PC-3 (cell line): ENCODE results near the gene AATK.

DNA sequence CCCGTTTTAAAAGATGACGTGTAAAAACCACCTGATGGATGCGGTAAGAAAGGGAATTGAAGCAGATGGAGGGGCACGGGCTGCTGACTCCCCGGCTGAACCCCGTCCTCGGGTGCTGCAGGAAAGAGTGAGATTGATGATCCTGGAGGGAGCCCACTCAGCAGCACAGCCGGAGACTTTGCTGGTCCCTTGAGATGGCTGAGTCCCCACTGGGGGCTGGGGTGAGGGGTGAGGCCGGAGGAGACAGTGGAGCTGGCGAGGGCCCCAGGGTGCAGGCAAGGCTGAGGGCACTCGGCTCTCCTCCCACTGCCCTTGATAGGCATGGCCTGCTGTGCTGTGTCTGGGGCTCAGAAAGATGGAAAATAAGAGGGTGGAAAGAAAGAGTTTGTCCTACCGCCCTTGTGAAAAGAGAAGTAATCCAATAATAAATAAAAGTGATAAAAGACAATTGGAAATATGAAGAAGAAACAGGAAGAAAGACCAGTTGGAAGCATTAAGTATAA lies 217.6 kb downstream of the RPTOR start:
- RAMPAGE, long total RNA: no peak

DNA sequence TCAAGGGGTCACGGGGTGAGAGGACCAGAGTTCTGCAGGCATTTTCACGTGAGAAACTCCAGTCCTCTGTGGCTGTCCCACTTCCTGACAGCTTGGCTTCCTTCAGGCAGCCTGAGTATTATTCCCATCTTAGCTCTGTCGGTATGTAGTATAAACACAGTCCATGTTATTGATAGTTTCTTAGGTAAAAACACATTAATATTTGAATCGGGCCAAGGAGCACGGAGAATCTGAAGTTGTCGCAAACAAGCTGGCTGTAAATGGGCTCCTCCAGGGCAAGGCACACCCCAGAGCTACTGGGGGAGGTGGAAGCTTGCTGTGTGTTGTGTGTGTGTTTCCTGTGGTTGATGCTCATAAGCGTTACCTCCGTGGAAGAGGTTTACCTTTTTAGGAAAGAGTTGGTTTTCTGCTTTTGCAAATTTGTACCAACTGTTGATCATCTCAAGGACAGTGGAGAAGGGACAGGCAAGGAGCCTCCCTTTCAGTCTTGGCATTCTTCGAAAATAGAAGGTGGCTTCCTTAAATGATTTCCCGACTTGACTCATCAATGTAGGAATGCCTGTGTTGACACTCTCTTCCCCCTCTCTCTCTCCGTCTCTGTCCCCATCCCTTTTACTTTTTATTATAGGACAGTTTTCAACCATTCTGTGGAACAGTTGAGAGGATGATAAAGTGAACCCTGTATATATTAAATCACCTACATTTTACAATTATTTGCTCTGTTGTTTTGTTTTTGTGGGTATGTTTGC lies 208.8 kb upstream of the CHMP6 start:
- RAMPAGE, long total RNA: no peak

- RAMPAGE, long total RNA: no peak
These were observed 205.3 kb upstream of the CHMP6 start for GRCh38 chr17:80786341-80786800.

DNA sequence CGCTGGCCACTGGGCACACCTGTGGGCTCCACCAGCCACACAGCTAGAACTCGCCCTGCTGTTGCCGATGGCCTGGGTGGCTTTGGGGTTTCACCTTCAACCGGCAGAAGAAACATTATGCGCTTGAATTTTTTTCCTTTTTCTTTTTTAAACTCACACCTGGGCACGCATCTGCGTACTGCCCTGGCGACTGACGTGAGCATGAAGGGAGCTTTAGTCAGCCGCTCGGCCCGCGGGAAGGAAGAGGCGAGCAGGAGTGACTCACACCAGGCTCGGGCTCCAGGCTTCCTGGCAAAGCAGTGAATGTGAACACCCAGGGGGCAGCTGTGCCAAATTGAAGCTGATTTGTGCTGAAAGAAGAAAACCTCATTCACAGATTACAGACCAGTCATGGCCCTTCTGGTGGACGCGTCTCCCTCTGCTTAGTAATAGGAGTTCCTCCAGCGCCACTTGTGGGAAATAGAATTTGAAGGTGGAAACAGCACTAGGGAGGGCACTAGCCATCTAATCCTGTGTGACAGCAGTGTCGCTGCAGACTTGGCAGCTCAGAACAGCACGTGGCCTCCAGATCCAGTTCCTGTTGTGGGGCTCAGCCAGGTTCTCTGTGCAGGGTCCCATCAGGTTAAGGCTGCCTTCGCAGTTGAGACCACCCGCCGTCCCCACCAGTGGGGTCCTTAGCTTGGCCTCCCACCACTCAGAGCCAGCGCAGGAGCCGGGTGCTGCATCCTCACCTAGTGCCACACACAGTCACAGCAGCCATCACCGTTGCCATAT lies 164.7 kb upstream of the CHMP6 start:
- RAMPAGE, long total RNA: no peak

DNA sequence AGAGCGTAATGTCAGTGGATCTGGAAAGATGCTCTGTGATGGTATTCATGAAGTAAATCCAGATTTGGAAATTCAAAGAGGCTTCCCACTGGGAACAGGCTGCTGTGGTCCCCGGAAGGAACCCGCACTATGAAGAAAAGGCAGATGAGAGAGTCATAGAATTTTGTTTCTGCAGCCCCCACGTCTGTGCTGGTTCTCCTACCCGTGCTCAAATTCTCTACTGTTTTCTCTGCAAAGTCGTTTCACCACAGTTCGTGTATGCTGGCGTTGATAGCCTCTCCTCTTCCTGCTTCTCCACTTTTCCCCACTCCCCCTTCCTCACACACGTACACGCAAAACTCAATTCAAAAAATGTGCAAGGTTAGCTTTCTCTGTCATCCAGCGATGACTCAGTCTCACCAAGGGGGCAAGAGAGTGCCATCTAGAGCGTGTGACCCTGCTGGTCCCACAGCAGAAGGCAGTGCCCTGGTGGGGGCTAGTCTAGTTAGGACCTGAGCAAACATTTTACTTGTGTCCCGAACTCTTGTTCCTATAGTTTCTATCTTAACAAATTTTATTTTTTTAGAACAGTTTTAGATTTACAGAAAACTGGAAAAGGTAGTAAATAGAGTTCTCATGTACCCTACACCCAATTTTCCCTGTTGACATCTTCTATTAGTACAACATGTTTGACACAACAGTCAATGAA lies 121.3 kb upstream of the CHMP6 start:
- RAMPAGE, long total RNA: no peak

DNA sequence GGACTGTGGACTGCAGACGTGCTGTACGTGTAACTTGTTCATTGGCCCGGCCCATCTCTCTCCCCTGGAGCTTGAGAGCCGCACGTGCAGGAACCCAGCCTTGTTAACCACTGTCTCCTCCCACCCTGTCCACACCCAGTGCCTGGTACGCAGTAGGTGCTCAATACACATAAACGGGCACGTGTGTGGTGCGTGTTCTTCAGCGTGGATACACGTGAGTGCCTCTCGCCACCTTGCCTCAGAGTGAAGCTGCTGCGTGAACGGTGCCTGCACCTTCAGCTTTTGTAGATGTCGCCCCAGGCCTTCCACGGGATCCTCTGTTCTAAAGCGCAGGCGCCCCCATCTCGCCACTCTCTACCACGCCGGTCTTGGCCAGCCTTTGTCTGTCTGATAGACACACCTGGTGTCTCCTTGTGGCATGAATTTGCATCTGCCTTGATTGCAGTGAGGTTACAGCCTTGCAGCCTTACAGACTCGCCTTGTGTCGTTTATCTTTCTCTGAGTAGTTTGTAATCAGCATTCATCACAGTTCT lies 96.2 kb upstream of the CHMP6 start:
- RAMPAGE, long total RNA: no peak

DNA sequence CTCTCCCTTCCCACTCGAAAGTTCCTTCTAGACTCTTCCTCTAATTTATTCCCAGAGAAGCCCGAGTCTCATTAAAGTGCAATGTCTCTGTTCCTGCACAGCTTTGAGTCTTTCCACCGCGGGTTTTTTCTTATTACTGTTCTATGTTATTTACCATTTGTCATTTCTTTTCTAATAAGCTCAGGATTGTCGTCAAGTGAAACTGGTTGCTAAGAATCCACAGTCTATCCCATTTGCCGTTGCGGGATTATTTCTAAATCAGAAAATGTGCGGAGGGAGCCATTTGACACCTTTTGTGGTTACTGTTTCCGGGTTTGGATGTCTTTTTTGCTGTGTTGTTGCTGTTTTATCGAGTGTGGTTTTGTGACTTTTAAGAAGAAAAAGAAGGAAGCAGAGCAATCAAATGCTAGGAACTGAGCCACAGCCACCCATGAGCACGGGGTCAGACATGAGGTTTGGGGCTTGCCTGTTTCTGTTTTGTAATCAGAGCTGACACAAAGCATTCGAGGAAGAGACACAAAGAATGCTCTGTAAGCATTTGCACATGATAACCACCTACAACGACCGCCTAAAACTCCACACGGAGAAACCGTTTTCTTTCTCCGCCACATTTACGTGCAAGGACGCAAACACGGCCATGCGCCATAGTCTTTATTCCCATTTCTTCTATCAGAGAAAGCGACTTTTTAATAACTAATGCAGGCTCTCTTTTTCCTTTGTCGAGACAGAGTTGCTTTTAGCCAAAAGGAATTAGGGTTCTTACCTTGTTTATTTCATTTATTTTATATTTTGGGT lies 53.1 kb upstream of the CHMP6 start:
- RAMPAGE, long total RNA: no peak

DNA sequence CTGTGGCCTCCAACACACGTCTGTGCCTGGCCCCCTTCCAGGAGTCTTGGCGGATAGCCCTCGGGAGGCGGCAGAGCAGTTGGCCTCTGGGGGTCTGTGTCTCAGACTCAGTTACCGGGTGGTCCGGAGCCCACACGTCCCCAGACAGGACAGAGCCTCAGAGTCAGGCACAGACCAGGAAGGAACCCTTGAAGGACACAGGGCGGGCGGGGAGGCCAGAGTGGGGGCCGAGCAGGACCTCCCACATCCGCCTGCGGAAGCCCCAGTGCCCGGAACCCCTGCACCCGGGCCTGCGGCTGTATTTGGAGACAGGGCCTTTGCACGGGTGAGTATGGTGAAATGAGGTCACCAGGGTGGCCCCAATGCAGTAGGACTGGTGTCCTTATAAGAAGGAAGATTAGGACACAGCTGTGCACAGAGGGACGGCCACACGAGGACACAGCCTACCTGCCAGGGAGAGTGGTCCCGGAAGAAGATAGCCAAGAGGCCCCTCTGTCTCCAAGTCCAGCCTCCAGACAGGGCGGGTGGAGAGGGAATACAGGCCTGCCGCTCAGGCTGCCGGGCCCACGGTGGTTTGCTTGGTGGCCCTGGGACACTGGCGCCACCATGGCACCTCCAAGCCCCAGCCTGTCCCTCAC lies 22.3 kb upstream of the CHMP6 start:
- RAMPAGE, long total RNA: no peak

GRCh38 chr17:81044550-81045431 lies 9.8 kb downstream of the BAIAP2 start:
- RAMPAGE, long total RNA: no peak

GRCh38 chr17:81064662-81065888 lies 30.1 kb downstream of the BAIAP2 start:
- RAMPAGE, long total RNA: no peak

DNA sequence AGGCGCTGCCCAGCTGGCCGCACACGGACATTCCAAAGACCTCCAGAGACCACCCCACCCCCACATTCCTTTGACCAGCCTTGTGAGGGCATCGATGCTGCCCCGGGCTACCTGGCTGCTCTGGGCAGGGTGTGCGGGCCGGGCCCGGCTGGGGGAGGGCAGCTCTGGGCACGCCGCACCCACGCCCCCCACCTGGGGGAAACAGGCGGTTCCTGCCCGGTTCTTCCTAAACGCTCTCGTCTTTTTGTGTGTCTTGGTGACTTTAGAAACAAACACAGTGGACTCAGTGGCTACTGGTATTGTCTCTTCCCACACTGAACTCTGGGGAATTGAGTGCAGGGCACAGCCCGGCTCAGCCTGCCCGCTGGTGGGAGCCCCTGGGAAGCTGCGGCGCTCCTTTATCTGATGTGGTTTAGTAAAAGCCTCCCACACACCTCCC lies 55.5 kb upstream of the PVALEF start:
- RAMPAGE, long total RNA: no peak

DNA sequence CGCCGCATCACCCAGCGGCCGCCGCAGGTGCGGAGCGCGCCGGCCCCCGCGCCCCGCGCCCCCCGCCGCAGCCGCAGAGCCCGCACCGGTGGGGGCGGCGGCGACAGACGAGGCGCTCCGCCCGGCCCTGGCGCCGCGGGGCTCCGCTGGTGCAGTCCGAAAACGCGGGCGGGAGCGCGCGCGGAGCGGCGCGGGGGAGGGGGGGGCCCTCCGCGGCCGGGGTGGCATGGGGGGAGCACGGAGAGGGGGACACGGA lies at the start of gene AATK:
Gene AATK, minus strand, starts transcription at position 158 of the 256 bp plus-strand sequence.
- RAMPAGE, long total RNA: no peak

DNA sequence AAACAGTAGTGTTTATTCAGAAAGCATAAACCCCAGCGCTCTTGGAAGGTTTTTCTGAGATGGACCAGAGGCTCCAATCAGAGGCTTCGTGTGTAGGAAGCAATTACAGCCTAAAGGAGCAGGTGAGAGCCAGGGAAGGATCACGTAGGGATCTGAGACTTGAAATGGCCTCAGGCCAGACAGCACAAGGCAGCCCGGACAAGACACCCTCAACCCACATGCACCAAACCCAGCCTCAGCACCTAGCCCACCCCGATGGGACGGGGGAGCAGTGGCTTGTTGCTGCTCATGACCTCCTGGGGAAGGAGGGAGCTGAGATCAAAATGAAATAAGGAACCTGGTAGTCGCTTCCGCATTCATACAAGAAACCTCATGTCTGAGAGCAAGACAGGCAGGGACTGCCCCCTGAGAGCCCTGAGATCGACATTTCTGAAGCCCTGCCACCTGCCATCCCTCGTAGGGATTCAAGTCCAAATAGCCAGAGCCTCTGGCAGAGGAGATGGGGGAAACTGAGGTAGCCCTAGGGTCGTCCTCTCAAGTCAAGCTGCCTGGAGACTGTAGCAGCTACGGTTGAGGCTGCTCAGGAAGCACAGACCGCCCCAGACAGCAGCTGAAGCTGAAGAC lies 5.6 kb upstream of the CEP131 start:
- RAMPAGE, long total RNA: no peak

- RAMPAGE, long total RNA: no peak
These were observed 21.0 kb downstream of the NDUFAF8 start for GRCh38 chr17:81260015-81260649.

GRCh38 chr17:81270749-81271246 lies 24.3 kb downstream of the SLC38A10 start:
- RAMPAGE, long total RNA: no peak

GRCh38 chr17:81284968-81286364 lies 9.6 kb downstream of the SLC38A10 start:
- RAMPAGE, long total RNA: no peak

GRCh38 chr17:81400174-81400977 lies 5.1 kb downstream of the BAHCC1 start:
- RAMPAGE, long total RNA: no peak

DNA sequence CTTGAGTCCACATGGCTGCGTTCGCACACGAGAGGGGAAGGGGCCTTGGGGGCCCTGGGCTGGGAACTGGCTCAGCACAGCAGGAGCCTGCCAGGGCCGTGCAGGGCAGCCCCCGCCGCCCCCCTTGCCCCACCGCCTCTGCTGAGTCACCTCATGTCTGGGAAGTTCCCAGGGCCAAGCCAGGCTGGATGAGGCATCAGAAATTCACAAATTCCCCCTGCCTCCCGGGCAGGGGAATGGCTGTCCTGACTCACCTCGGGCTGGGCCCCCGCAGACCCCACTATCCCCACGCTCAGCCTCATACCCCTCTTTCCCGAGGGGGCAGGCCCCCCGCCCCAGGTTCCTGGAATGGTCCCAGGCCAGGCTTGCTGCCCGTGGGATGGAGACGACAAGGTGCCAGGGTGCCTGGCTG lies 28.0 kb downstream of the BAHCC1 start:
- RAMPAGE, long total RNA: no peak

GRCh38 chr17:81426820-81427554 lies 31.7 kb downstream of the BAHCC1 start:
- RAMPAGE, long total RNA: no peak

- RAMPAGE, long total RNA: no peak
These were observed 52.0 kb downstream of the BAHCC1 start for GRCh38 chr17:81447024-81447887.